ENCODE measurements around the genes RTN4R, HIC2 and SDF2L1.

DNA sequence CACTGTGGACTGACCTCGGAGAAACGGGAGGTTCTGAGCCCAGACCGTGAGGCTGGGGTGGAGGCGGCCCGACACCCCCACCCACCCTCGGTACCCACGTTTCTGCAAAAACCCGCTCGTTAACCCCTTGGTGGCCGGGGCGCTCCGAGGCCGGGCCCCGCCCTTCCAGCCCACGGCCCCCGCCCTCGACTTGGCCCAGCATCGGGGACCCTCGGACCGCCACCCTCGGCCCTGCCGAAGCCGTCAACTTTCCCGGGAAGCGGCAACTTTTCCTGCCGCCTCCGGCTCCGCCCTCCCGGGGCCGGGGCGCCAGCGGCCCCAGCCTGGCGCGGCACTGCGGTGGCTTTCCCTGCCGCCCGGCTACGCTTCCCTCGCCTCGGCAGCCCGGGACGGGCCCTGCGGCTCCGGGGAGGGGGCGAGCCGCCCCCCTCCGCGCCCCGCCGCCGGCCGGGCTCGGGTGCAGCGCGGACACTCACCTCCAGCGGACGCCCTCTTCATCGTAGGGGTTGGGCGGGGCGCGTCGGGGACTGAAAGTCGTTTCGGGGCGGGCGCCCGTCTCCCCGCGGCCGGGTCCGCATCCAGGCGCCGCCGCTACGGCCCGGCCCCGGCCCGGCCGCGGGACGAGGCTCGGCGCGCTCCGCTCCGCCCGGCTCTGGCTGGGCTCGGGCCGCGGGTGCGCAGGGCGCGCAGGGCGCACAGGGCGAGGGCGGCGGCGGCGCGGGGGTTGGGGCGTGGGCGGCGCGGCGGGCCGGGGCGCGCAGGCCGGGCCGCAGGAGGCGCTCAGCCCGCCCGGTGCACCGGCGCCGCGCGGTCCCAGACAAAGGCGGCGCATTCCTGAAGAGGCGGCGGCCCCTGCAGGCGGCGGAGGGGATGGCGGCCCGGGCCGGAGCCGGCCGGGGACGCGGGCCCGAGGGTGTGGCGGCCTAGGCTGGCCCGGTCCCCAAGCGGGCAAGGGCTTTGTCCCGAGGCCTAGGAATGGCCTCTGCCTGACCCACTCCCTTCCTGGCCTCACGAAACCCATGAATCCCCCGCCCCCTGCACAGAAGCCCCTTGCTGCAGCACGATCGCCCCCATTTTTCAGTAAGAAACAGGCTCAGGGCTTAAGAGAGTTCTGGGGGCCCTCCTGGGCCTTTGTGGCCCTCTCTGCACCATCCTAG is at the start of gene RTN4R:
RTN4R (minus strand) TSS at position 724 of the 1,157 bp plus-strand sequence.
- PRO-cap: no peak

- PRO-cap: no peak
Measured at GRCh38 chr22:20504090-20504624, 3.3 kb upstream of the MED15 start.

DNA sequence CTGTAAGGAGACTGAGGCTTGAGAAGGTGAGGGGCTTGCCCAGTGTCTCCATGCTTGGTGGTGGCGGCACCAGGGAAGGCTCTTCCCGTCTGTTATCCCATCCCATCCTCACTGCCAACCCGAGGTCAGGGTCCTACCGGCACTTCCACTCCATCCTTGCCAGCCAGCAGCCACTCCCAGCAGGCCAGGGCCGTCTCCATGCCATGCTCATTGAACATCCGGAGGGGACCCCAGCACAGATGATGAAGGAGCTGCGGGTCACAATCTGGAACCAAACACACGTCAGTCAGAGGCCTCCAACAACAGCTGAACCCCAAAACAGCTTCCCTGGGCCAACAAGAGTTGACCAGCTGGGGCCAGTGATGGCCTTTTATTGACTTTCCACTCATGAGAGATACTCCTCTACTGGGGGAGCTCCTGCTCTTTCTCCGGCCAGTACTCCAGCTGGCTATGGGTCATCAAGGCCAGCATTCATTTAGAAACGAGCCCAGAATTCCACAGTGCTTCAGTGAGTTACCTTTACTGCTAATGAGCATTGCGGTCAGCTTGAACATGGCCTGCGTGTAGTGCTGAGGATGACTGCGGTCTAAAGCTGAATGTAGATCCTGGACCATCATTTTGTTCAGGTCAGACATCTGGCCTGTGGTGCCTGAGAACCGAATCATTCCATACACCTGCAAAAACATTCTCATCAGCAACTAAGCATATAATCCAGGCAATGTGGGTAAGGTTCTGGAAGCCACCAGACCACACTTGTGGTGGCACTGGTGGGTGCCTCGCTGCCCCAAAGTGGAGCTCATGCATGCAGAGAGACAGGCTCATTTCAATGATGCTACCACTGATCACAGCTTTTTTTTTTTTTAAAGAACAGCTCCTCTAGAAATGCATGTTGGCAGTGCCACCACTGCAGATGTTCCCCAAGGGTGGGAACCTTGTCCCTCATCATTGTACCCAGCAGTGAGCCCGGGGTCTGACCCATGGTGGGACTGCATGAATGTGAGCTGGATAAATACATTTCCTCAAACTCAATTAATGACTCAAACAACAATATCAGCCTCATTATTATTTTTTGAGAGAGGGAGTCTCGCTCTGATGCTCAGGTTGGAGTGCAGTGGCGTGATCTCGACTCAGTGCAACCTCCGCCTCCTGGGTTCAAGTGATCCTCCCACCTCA is 31.4 kb upstream of the SERPIND1 start:
- PRO-cap: no peak

DNA sequence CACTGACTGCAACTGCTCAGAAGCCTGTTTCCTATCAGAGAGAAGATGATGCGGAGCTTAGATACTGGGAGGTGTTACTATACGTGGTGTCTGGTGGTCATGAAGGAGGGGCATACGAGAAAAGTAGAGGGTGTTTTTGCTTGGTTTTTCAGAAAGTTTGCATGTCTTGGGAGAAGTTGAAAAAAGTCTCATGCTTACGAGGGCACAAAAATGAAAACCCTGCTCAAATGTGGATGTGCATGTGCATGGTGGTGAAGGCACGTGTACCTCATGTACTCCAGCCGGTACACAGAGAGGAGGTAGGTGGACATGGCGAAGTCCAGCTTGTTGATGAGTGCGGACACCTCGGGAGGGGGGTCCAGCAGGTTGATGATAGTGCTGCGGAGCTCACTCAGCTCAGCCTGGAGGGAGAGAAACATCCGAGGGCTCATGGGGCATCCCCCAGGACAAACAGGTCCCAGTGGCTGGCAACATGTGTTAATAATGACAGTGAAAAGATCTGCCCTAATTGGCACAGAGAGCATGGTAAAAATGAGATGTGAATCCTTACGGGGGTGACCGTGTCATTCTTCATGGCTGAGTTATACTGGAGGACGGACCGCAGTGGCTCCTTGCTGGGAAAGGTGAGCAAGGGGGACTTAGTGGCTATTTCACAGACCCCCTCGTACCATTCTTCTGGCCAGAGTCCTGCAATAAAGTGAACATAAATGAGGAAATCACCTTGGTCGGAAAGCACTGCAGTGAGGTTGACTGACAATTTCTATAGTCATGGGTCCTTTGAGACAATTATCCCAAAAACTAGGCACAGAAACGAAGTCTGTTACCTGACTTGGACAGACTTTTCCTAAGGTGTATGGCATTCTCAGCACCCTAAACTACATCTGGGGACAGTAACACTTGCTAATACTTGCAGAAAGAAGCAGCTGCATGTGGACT is 9.1 kb upstream of the SERPIND1 start:
- PRO-cap: no peak

DNA sequence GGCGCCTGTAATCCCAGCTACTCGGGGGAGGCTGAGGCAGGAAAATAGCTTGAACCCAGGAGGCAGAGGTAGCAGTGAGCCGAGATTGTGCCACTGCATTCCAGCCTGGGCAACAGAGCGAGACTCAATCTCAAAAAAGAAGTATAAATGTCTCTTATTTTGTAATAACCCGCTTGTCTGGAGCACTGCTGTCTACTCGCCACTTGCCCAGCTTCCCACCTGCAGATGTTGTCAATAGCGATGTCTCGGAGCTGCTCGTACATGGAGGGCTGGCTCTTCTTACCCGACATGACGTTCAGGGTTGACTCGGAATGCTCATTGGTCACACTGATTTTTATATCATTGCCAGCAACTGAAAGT is 27.8 kb downstream of the SERPIND1 start:
- PRO-cap: no peak

GRCh38 chr22:20904650-20905056 is 12.6 kb upstream of the CRKL start:
- PRO-cap: no peak

GRCh38 chr22:20946152-20946974 is 20.7 kb upstream of the AIFM3 start:
- PRO-cap: no peak

DNA sequence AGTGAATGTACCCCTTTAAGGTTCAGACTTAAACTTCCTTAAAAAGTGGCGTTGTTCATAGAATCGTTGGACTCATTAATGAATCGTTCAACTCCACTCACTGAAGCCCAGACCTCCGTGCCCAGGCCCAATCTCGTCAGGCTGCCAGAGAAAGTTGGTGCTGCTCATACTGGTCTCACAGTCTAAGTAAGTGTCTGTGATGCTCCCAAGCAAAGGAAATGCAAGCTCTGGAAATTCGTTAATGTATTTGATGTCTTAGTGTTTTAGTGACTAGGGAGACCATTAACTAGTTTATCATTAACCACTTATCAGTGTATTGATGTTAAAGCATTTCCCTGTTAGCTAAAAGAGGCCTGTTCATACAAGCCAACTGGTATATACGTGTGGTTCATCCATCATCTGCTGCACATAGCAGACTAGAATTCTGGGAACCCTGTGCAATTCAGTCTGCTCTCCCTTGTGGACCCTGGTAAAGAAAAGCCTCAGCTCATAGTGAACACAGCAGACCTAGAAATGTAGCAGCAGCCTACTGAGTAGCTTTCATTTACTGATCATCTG is 15.9 kb upstream of the AIFM3 start:
- PRO-cap: no peak

GRCh38 chr22:21417295-21417836 is at the start of gene HIC2:
Gene HIC2 (plus strand): TSS chr22:21417371.
- PRO-cap: no peak

DNA sequence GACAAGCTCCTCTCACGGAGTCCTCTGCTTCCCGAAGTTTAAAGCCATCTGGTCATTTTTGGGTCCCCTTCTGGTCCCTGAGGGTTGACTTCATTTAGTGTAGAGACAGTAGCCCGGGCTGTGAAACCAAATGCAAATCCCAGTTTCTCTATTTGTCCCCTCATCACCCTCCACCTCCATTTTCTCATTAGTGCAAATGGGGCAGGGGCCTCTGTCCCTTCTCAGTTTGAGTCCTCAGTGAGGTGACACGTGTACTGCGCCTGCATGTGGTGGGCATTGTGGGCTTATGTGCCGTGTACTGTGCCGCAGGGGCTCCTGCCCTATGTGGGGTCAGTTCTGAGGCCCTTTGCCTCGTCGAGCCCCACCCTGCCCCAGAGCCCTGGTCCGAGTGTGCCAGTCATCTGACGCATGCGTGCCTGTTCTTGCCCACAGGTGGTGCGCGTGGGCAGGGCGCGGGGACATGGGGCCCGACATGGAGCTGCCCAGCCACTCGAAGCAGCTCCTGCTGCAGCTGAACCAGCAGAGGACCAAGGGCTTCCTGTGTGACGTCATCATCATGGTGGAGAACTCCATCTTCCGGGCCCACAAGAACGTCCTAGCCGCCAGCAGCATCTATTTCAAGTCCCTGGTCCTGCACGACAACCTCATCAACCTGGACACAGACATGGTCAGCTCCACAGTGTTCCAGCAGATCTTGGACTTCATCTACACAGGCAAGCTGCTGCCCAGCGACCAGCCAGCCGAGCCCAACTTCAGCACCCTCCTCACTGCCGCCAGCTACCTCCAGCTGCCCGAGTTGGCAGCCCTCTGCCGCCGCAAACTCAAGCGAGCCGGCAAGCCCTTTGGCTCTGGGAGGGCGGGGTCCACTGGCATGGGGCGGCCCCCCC is 22.5 kb upstream of the TMEM191C start:
- PRO-cap: no peak

DNA sequence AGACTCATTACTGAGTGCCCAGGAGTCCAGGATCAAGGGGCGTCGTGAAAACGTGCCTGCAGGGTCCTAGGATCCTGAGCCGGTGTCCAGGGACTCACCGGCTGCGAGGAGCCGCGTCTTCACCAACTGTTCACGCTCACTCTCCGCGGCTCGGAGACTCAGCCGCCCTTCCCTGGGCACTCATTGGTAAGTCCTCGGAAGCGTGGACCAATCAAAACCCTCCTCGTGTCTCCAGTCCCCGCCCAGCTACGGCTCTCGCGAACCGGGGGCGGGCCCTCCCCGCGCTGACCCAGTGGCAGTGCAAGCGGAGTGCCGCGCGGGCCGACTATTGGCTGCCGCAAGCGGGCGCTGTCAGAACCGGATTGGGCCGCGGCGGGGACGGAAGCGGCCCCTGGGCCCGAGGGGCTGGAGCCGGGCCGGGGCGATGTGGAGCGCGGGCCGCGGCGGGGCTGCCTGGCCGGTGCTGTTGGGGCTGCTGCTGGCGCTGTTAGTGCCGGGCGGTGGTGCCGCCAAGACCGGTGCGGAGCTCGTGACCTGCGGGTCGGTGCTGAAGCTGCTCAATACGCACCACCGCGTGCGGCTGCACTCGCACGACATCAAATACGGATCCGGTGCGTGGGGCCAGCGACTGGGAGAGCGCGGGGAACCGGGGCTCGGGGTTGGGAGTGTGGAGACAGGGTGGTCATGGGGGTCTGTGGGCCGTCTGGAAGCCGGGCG is at the start of gene SDF2L1:
SDF2L1 (plus strand) TSS at position 390 of the 717 bp plus-strand sequence.
- PRO-cap: bidirectional peak, plus-strand start at position 427 of the sequence, minus-strand start at position 134 of the sequence

- PRO-cap: no peak
Measured at GRCh38 chr22:21652964-21653630, 11.0 kb downstream of the SDF2L1 start.

- PRO-cap: no peak
Measured at GRCh38 chr22:21671507-21671875, 5.7 kb downstream of the PPIL2 start.

- PRO-cap: no peak
Measured at GRCh38 chr22:21866153-21867049, 1.0 kb downstream of the MAPK1 start.

DNA sequence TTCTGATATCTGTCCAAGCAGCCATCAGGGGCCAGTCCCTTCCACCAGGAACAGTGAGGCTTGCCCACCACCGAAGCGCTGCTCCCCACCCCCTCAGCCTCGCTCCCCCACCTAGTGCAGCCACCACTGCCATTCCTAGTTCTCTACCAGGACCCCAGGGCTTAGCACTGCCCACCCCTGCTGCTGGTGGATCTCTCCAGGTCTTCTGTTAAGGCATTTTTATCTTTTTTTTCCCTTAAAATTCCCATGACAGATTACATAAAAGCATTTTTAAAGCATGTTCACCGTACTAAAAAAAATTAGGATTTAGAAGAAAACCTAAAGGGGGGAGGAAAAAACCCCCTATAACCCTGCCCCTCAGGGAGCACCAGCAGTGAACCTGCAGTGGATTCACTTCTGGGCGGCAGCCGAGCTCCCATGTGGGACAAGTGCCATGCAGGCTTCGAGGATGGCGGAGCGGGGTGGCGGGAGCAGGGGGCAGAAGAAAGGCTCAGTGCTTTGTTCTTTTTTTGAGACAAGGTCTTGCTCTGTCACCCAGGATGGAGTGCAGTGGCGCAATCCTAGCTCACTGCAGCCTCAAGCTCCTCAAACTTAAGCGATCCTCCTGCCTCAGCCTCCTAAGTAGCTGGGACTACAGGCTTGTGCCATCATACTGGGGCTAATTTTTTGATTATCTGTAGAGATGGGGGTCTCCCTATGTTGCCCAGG is 34.3 kb downstream of the PPM1F start:
- PRO-cap: no peak

DNA sequence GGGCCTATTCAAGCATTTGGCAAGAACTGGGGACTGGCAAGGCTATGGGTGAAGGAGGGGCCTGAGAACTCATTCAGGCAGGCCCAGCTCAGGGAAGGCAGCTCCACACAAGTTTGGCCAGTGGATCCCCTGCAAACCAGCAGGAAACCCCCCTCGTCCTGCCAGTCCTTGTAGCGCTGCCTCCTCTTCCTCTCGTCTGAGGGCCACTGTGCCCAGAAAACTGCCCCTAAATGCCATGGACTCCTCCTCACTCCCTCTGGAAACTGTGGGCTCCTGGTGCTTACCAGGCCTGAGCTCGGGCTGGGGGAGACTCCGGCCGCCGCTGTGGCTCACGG is 15.3 kb downstream of the PPM1F start:
- PRO-cap: no peak

DNA sequence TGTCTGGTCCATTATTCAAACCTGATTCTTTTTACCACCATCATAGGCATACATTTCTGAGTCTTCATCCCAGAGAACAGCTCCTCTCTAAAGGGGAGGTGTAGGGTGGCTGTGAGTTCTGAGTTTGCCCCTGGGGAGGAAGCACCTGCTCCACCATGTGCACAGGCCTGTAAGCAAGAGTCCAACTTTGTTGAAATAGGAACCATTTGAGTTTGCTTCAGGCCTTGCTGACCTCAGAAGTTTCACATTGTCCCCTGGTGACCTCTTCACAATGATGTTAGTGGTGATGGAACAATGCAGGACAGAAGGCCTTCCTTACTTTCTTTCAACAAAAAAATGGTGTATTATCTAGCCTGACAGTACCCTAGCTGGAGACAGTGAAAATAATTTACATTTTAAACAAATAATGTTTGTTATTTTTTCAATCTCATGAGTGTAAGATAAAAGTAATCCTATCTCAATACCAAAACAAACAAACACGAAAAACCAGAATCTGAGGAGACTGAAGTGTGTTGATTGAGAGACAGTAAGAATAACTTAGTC is 54.7 kb upstream of the TOP3B start:
- PRO-cap: no peak

GRCh38 chr22:22123536-22123817 is 121.1 kb upstream of the VPREB1 start:
- PRO-cap: no peak

GRCh38 chr22:22195395-22196614 is 48.8 kb upstream of the VPREB1 start:
- PRO-cap: no peak

DNA sequence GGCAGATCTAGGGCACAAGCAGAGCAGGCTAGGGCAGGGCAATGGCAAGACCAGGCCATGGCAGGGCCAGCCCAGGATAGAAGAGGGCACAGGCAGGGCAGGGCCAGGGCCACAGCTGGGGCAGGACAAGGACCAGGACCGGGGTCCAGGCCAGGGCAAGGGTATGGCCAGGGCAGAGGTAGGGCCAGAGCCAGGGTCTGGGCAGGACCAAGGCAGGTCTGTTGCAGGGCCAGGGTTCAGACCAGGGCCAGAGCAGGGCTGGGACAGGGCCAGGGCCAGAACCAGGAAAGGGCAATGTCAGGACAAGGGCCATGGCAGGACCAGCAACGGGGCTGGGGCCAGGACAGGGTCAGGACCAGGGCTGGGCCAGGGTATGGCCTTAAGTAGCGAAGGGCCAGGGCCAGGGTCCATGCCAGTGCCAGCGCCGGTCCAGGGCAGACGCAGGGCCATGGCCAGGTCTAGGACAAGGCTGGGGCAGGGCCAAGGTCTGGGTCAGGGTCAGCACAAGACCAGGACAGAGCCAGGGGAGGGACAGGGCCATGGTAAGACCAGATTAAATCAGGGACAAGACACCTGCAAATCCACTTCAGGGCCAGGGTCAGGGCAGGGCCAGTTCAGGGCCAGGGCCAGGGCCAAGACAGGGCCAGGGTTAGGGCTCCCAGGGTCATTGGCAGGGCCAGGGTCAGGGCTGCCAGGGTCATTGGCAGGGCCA is 47.1 kb downstream of the VPREB1 start:
- PRO-cap: no peak